Tibial nerve (tissue), 3 donors: ENCODE data around the gene PRMT2.

GRCh38 chr21:46053072-46053650, 44.8 kb upstream of the COL6A2 start:
- PRO-cap: unidirectional peak, plus-strand start at chr21:46053218
- RAMPAGE, long total RNA, 3 experiments: no peak in any of the 3 experiments

DNA sequence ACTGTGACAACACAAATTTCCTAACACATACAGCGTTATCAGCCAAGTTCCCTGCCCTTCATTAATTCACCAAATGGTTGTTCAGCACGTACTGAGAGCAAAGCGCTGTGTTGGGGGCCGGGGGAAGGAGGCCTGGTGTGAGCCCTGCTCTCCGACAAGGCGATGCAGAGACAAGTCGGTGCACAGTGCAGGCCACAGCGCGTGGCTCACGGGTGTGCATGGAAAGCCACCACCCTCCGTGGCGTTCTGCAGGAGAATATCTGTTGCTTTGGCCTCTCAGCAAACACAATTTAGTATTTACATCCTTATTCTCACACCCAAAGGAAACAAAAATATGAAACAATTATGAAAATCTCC, 31.7 kb upstream of the COL6A2 start:
- PRO-cap: no peak
- RAMPAGE, long total RNA, 3 experiments: no peak in any of the 3 experiments

DNA sequence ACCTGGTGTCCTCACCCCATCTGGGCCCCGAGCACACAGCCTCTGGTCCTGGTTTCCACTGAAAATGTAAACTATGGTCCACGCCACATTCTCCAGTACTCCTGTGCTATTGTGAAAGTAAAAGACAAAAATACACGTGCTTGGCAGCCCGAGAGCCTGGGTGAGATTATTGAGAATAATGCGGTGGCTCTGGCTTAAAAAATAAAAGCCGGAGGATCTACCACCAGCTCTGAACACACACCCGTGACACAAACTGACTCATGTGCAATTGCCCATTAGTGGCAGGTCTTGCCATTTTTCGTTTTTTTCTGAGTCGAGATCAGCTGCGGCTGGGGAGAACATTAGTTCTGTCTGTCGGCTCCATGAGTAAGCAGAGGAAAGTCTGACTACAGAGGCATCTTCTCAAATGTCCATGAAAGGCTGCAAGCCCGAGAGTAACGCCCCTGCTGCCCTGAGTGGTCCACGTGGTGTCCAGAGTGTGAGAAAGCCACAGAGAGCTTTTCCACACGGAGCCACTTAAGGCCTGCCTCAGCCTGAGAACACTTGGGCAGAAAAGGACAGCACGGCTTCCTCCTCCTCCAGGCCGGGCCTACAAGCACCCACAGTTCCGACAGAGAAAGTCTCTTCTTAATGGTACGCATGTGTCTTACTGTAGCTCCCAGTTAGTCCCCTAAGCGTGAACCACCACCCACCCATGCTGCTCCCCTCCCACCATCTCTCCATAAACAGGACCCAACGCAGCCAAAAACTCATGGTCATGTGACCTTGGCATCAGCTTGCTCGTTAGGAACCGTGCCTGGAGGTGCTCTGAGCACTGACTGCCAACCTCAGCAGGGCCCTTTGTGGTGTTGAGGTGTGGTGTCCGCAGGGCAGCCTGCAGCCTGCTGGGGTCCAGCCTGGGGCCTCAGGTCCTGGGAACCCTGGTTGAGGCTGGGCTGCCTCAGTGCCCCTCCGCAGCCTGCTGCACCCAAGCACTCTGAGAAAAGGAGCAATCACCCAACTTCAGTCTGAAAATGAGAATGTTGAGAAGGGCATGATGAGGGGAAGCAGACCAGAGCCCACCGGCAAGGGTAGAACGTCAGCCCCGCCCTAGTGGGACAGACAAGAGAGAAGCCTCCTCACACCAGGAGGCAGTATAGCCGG, 5.4 kb upstream of the COL6A2 start:
- PRO-cap: no peak
- RAMPAGE, long total RNA, 3 experiments: no peak in any of the 3 experiments

DNA sequence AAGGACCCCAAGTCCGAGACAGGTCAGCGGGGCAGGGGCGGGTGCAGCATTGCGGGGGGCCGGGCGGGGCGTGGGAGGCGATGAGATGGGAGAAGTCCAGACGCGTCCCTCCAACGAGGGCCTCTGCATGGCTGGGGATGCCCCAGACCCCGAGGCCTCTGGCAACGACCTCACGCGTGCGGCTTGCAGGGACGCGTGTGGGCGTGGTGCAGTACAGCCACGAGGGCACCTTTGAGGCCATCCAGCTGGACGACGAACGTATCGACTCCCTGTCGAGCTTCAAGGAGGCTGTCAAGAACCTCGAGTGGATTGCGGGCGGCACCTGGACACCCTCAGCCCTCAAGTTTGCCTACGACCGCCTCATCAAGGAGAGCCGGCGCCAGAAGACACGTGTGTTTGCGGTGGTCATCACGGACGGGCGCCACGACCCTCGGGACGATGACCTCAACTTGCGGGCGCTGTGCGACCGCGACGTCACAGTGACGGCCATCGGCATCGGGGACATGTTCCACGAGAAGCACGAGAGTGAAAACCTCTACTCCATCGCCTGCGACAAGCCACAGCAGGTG, 27.8 kb downstream of the COL6A2 start:
- PRO-cap: no peak
- RAMPAGE, long total RNA, 3 experiments: no peak in any of the 3 experiments

- PRO-cap: no peak
- RAMPAGE, long total RNA, 3 experiments: no peak in any of the 3 experiments
Observed at GRCh38 chr21:46132100-46132837, 23.1 kb downstream of the FTCD start.

DNA sequence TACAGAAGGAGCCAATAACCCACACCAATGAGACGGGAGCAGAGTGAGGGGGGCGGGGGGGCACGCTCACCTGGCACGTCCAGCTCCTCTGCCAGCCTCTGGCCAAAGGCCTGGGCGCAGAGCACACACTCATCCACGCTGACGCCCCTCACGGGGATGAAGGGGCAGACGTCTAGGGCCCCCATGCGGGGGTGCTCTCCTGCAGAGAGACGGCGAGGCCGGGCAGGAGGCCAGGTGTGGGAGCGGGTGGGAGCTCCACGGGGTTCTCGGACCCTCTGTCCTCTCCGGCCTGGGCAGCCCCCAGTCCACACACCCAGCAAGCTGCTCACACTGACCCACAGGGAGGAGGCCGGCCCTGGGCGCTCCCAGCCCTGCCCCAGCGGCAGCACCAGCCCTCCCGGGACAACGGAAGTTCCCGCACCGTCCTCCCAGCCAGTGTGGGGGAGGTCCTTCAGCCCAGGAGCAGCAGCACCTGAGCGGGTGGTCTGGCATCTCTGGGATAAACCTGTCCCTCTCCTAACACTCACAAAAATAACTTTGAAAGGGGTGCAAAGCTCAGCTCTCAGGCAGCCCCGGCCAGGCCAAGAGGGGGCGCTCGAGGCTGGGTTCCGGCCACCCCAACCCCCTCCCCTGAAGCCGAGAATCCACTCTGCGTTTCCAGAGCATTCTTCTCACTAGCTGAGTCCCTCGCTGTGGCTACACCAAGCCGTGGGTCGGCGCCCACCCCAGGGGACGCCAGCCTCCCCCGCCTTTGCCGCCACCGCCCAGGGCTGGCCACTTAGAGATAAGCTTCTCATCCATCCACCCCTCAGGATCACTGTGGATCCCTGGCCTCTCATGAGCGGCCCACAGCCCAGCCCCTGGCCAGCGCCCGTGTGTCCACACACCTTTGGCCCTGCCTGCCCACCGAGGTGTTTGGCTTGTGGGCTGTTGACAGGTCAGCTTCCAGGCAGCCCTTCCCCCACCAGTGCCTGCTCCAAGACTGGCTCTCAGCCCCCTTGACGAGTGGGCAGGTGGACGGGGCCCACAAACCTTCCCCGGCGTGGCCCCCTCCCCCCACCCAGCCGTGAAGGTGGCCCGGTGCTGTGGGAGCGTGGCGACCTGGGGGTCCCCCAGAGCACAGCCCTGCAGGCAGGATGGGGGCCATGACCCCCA, 2.2 kb downstream of the FTCD start:
- PRO-cap: no peak
- RAMPAGE, long total RNA, 3 experiments: no peak in any of the 3 experiments

GRCh38 chr21:46322228-46323364, 1.1 kb downstream of the C21orf58 start:
- PRO-cap: no peak
- RAMPAGE, long total RNA, 3 experiments: start-site peak on the minus strand in 1 of 3 experiments, at chr21:46322921-46323317 at its widest, 7 reads per replicate

DNA sequence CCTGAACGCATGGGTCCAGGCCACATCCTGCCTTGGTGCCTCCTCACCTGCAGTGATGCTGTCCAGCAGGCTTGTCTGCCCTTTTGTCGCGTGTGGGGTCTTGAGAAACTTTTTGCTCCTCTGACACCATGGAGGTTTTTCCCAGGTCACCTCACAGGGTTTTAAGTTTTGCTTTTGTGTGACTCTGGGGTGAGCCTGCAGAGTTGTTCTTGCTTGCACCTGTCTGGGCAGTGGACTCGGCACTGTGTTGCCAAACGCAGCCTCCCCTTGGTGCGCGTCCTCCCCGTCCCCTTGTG, 62.6 kb downstream of the PCNT start:
- PRO-cap: no peak
- RAMPAGE, long total RNA, 3 experiments: no peak in any of the 3 experiments

DNA sequence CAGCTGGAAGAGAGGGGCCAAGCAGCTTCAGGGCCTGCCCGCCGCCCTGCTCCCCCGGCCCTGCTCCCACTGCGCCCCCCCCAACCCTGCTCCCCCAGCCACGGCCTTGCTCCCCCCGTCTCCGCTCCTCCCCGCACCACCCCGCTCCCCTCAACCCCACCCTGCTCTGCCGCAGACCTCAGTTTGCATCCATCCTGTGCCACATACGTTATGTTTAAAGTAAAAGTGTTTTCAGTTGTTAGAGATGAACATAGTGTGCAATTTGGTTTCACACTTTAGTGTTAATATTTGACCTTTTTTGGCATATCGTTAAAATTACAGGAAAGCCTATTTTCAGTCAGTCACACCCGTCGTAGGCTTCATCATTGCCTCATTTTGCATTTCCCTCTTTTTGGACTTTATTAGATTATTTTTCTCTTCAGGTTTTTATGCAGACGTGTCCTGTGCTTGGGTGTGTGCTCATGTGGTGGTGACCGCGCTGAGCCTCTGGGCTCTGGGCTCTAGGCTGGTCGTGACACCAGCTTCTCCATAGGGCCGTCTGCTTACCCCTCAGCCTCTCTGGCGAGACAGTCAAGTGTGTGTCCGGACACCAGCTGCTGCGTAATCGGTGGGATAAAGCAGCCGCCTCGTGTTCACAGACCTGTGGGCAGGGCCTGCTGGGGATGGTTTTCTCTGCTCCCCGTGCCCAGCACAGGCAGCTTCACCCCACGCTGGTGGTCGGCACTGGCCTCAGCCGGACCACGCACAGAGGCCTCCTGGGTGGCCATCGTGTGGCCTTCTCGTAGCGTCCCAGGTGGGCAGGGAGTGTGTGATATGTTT, 33.8 kb upstream of the DIP2A start:
- PRO-cap: no peak
- RAMPAGE, long total RNA, 3 experiments: no peak in any of the 3 experiments

- PRO-cap: no peak
- RAMPAGE, long total RNA, 3 experiments: no peak in any of the 3 experiments
Observed at GRCh38 chr21:46540151-46540558, 64.7 kb downstream of the S100B start.

DNA sequence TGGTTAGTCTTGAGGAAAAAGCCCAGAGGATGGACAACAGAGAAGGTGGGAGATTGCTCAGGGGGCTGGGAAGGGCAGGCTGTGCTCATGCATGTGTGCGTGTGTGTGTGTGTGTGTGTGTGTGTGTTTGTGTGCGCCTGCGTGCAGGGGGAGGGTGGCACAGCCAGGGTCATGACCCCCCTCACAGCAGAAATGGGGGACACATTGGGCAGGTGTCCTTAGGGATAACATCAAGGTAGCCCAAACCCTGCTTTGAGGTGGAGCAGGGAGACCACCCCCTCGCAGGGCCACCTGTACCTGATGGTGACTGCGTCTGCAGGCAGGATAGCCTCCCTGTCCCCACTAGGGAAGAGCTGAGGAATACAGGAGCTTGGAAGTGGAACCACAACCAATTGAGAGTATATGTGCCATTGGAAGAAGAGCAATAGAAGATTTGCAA, 56.8 kb downstream of the S100B start:
- PRO-cap: no peak
- RAMPAGE, long total RNA, 3 experiments: start-site peak on the plus strand in 2 of 3 experiments, centred at positions 215 to 222 of the sequence, 8 to 15 reads per replicate

GRCh38 chr21:46554046-46554412, 50.9 kb downstream of the S100B start:
- PRO-cap: no peak
- RAMPAGE, long total RNA, 3 experiments: start-site peak on the plus strand in 1 of 3 experiments, at chr21:46554050-46554291 at its widest, 28 reads per replicate

DNA sequence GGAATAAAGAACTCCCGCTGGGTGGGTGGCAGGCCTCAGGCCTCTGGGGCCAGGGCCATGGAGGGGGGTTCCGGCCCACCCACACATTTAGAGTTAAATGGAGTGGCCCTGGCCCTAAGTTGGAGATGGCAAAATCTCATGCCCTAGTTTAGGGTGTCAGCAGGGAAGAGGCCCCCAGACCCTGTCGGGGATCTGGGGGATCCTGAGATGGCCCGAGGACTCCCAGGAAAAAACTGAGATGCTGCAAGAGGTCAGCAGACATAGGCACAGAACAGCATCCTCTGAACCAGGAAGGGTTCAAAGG, 42.9 kb downstream of the S100B start:
- PRO-cap: no peak
- RAMPAGE, long total RNA, 3 experiments: start-site peak on the plus strand in 1 of 3 experiments, centred at position 139 of the sequence, 44 reads per replicate

- PRO-cap: bidirectional peak, plus-strand start at chr21:46635175, minus-strand start at chr21:46635172; bidirectional peak, plus-strand start at chr21:46635674, minus-strand start at chr21:46635444
- RAMPAGE, long total RNA, 3 experiments: start-site peak on the plus strand in 3 of 3 experiments, at chr21:46635642-46635723 at its widest, 542 to 1,066 reads per replicate
Observed at GRCh38 chr21:46634783-46635786, at the start of gene PRMT2. TSS of gene PRMT2 (plus strand) at chr21:46635674.

DNA sequence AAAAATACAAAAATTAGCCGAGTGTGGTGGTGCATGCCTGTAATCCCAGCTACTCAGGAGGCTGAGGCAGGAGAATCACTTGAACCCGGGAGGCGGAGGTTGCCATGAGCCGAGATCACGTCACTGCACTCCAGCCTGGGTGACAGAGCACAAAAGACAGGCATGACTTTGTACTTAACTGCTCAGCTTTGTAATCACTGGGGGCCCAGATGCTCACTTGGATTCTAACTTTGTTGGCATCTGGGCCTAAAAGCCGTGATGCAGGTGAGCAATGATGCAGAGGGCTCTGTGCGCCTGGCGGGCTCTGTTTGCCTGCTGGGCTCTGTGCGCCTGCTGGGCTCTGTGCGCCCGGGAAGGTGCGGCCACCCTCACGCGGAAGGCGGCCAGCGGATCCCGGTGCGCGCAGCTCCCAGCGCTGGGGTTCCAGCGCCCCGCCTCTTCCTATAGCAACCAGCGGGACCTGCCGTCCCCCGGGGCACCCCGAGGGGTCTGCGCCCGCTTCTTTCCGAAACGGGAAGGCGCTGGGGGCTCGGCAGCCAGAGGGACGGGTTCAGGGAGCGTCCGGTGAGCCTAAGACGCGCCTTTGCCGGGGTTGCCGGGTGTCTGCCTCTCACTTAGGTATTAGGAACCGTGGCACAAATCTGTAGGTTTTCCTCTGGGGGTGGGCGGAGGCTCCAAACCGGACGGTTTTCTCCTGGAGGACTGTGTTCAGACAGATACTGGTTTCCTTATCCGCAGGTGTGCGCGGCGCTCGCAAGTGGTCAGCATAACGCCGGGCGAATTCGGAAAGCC, 31.7 kb downstream of the PRMT2 start:
- PRO-cap: no peak
- RAMPAGE, long total RNA, 3 experiments: no peak in any of the 3 experiments